Metastatic Pancreatic Carcinoma in the Ovary (tissue), 1 donor: ENCODE measurements around a stretch of chr15.

DNA sequence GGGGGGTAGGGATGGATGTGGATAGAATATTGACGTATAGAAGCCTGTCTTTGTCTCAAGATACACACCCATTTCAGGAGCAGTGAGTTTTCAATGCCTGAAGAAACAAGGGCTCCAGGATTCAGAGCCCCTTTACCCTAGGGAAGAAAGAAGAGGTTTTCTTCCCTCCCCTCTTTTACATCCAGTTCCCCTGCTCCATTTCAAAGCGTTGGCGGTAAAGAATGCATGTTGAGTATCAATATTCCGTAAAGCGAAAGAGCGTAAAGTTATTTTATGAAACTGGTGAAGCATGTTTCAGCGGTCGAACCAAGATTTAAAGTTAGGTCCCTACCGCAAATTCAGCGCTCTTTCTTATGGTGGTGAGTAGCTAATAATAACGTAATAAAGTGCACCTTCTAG, 228 bp downstream of the NUTM1 start:
- PRO-cap, result no peak

DNA sequence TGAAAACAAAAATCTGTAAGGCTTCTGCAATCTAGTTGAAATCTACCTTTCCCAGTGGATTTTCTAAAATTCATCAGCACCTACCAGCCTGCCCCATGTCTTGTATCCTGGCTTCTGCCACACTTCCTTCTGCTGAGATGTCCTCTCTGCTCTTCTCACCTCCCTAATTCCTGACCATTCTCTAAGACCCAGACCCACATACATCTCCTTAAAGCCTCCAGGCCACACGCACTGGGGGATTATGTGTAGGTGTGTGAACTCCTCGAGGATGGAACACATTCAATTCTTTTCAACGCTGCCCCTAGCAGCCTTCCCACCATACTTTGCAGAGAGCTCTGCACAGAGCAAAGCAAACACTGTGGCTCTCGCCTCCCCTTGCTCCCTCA, 6.2 kb downstream of the ACTC1 start:
- PRO-cap, result no peak

- PRO-cap, result no peak
Observed at GRCh38 chr15:34978490-34979150, 9.1 kb upstream of the AQR start.

GRCh38 chr15:35282883-35283719, 198.0 kb upstream of the NANOGP8 start:
- PRO-cap, result no peak

DNA sequence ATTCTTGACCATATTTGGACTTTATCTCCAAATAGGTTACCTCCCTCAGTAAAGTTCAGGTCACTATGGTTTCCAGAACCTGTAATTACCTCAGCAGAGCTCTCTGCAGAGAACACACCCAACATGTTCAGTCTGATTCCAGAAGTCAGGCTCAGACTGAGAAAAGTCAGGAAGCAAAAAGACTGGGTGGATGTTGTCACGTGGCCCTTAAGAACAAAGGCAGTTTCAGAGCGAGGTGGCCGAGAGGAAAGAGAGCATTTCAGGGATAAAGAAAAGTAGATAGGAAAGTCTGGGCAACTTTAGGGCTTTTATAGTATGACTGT, 221.6 kb upstream of the NANOGP8 start:
- PRO-cap, result no peak

DNA sequence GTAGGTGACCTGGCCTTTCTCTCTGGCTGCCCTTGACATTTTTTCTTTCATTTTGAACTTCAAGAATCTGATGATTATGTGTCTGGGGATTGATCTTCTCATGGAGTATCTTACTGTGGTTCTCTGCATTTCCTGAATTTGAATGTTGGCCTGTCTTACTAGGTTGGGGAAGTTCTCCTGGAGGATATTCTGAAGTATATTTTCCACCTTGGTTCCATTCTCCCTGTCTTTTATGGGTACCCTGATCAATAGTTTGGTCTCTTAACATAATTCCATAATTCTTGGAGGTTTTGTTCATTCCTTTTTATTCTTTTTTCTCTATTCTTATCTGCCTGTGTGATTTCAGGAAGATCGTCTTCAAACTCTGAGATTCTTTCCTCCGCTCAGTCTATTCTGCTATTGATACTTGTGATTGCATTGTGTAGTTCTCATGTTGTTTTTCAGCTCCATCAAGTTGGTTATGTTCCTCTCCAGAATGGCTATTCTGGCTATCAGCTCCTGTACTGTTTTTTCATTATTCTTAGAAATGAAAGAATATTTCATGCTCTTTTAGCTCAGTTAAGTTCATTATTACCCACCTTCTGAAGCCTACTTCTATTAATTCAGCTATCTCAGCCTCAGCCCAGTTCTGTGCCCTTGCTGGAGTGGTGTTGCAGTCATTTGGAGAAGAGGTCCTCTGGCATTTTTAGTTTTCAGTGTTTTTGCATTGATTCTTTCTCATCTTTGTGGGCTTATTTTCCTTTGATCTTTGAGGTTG, 205.0 kb downstream of the DPH6 start:
- PRO-cap, result no peak

GRCh38 chr15:35690414-35691225, 144.7 kb upstream of the DPH6 start:
- PRO-cap, result no peak

- PRO-cap, result no peak
Observed at GRCh38 chr15:36468921-36469215, 110.6 kb upstream of the CDIN1 start.

GRCh38 chr15:36580309-36580588, 823 bp downstream of the CDIN1 start:
- PRO-cap, result no peak

GRCh38 chr15:36818380-36818826, 239.0 kb downstream of the CDIN1 start:
- PRO-cap, result no peak

DNA sequence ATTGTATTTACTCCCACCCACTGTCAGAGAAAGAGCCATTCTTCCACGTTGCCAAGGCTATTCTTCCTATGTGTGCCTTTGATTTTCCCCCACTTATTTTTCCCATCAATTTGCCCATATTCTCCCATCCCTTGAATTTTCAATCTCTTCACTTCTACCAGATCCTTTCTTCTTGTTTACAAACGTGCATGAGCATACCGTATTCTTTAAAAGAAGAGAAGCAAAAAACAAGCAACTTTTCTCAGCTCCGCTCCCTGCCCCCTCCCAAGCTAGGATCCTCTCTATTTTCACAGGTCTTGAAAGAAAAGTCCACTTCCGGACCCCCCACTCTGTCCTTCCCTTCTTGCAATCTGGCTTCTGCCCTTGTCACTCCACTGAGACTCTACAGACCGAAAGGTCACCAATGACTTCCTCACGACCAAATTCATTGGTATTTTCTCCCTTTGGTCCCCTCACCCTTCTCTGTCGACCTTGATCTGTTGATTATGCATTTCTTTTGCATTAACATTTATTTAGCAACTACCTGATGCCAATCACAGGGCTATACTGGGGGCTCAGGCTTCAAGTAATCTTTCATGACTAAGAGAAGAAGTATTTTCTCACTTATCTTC, 99.7 kb downstream of the MEIS2 start:
- PRO-cap, result no peak

- PRO-cap, result no peak
Observed at GRCh38 chr15:37096837-37097860, 3.2 kb downstream of the MEIS2 start.

DNA sequence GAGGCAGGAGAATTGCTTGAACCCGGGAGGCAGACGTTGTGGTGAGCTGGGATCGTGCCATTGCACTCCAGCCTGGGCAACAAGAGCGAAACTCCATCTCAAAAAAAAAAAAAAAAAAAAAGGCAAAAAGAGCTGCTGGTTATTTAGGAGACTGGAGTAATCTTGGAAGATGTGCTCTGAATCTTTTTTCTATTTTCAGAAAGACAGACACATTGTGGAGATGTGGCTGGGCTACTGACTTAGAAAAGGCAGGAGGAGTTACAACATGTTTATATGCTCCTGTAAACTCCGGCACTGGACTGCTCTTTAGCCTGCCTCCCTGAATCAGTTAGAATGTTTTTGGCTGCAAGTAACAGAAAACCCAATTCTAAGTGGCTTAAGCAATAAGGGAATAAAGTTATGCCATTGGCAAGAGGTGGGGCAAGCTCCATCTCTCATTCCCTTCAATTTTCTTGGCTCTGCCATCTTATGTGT, 22.2 kb upstream of the MEIS2 start:
- PRO-cap, result no peak

- PRO-cap, result no peak
Observed at GRCh38 chr15:38091647-38092009, 157.2 kb downstream of the TMCO5A start.

GRCh38 chr15:38253402-38253973, 852 bp downstream of the SPRED1 start:
- PRO-cap, result unidirectional peak, minus-strand start at chr15:38253649

DNA sequence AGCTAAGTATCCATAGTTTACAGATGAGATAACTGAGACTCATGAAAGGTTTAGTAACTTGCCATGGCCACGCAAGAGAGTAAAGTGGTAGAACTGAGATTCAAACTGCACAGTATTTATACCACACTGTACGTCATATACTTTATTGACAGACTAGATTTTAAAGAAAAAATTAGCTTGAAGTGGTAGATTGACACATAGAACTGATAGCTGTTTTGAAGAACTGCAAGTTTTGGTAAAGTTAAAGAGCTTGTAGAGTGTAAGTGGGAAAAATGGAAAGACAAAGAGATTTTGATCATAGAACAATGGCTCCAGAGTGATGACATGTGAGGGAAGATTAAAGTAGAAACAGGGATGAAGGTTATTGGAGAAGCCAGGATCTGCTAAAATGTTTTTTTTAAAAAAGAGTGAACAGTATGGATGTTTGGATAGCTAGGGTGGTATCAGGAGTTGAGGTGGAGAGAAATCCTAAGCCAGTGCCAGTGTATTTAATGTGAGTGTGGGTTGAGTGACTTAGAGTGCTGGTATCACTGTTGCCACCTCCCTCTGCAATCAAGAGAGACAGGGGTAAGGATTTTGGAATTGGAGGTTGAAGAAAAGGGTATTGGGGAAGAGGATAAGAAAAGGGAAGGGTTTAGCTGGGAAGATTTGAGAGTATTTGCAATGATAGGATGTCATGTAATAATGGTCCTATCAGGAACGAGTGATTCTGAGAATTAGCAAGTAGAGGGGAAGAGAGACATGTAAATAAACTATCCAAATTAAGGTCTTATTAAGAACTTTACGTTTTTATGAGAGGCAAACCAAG, 11.7 kb downstream of the SPRED1 start:
- PRO-cap, result no peak

- PRO-cap, result no peak
Observed at GRCh38 chr15:38307148-38307858, 54.7 kb downstream of the SPRED1 start.

GRCh38 chr15:38332434-38333248, 80.0 kb downstream of the SPRED1 start:
- PRO-cap, result no peak

GRCh38 chr15:38377784-38378385, 76.0 kb upstream of the FAM98B start:
- PRO-cap, result no peak

DNA sequence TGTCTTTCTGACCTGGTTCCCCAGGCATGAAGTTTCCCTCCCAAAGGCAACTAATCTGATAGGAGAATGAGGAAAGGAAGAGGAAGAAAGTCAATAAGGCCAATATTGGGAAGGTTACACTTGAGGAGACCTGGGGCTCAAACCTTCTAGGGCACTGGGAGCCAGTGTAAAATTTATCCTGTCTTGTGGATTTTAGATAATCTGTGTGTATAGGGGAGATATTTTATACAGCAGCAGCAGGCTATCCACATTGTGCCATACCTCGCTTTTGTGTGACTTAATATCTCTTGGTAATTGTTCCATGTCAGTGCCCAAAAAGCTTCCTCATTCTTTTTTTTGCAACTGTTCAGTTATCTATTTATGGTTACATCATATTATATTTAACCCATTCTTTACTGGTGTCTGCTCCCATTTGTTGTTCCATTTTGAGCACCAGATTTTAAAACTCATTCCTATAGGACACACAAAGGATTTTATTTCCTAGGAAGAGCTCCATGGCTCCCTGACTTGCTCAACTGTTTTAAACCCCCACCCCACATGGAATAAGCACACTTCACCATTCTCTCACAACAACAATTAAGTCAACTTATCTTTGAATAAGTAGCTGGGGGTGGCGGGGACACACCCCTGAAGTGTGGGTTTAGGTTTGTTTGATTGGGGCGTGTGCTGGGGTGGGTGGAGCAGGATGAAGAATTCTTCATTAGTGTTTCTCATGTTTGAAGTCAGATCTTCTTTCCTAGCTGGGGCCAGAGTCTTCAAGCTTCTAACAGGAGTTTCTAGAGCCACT, 86.3 kb upstream of the RASGRP1 start:
- PRO-cap, result unidirectional peak, plus-strand start at position 725 of the sequence